Colonic mucosa (tissue), 1 donor: ENCODE data around the genes SUCO, SLC9C2 and TNN.

DNA sequence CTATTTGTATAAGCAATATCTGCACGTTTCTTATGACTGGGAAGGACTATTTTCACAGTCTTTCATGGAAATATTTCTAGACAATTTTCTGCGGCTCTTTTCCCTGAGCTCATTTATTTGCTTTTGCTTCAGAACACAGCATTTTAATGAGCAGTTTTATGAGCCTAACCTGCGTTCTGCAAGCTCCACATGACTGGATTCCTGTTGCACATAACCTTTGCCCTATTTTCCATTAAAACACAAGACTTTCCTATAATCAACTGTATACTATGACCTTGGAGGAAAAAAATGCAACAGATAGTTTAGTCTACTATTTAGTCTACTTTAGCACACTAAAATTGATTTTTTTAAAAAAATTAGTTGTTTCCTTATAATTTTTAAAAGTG, 60.8 kb upstream of the C1orf105 start:
- PRO-cap, result unidirectional peak, minus-strand start at position 119 of the sequence

- PRO-cap, result bidirectional peak, plus-strand start at chr1:172533172, minus-strand start at chr1:172532823; unidirectional peak, minus-strand start at chr1:172533472
These were observed at the start of gene SUCO for GRCh38 chr1:172532718-172533736. Gene SUCO, plus strand, starts transcription at chr1:172533150.

DNA sequence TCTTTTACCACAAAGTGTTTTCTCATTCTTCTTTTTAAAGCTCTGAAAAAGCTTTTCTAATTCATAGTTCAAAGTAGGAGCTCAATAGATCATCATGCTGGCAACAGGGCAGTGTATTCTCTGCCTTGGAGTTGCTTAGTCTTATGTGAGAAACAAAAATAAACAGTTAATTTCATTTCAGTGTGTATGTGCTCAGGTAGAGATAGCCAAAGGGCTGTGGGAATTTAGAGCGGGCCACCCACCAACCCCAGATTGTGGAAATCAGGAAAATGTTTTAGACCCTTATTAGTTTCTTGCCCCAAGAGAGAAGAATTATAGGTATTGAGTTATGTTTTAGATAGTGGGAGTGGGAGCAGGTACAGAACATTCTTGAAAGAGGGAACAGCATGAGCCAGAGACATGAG, 11.3 kb downstream of the SUCO start:
- PRO-cap, result no peak

- PRO-cap, result no peak
These were observed 1.6 kb downstream of the TNFSF4 start for GRCh38 chr1:173205301-173206237.

- PRO-cap, result no peak
These were observed 37.0 kb upstream of the PRDX6 start for GRCh38 chr1:173439974-173440781.

DNA sequence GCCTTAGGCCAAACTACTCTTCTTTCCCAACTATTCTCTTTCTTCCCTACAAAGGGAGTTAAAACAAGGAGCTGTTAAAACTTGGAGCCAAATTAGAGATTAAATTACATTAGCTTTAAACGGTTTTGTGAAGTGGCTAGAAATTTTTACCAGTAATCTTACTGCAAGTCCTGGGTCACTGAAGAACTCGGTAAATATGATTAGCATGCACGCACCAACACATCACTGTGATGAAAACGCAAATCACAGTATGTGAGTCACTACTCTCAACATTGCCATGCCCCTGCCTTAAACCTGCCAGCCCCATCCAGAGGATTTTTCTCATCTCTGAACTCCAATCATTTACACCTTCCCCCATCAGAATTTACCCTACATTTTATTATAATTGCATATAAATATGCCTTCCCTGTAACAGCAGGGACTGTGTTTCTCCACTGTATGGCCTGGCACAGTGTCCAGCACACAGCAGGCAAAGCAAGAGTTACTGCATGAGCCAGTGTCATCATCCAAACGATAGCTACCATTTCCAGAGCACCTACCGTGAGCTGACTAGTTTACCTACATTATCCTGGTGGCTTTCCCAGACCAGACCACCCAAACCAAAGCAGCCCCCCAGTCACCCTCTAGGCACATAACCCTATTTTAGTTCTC, 1.3 kb upstream of the PRDX6 start:
- PRO-cap, result bidirectional peak, plus-strand start at position 291 of the sequence, minus-strand start at position 196 of the sequence

DNA sequence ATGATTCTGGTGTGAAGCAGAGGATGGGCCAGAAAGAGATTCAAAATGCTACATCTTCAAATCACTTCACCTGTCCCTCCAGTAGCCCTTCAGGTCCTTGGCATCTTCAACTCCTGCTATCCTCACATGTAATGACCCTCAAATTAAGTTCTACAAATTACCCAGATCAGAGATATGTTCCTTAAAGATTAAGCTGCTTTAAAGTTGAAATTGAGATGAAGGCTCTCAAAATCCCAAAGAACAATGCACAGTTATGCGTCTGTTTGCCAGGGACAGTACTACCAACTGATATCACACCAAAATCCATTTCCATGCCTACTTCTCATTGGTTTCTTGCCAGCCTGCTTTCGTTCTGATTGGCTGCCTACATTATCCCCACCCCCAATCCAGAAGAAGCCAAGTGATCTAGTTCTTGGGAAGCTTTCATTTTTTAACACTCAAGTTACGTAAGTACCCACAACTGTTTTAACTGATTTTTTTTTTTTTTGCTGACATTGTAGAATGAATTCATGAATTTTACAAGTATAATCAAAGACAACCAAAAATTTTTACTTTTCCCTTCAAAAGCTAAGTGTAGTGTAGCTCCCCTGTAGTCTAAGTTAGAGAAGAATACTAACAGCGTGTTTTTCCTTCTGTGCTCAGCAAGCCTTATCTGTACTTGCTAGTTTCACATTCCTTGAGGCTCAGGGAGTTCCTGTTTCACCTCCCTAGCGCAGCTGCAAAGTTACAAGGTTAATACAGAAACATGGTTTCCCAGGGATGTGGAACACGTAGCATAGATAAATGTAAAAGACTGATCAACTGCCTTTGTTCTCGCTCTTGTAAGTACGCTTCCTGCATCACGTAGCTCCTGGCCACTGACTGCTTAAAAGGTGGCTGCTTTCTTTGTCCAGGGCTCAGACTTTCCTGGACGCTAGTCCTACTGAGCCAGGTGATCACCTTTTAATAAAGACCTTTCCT, at the start of gene SLC9C2:
Gene SLC9C2 (minus strand): TSS at position 287 of the 960 bp plus-strand sequence.
- PRO-cap, result no peak

DNA sequence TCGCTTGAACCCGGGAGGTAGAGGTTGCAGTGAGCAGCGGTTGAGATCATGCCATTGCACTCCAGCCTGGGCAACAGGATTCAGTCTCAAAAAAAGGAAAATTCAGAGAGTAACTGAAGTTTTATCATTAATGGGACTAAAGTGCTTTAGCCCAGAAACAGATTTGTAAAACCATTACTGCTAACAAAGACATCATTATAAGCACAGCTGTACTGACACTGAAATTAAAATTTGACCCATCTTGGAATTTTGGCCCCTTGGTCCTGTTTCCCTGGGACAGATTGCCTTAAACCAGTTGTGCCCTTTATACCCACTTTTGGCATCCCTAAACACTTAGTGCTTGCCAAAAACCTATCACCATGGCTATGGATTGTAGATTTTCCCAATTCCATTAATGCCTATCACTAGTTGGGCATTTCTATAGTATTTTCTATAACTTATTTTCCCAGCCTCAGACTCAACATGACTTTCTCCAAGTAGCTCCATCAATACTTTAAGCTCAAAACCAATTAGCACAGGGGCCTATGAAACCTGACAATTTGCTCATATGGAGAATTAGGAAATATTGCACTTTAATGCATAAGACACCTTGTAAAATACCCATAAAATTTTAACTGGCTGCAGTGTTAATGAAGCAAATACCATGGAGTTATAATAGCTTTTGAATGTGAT, 4.9 kb upstream of the ZBTB37 start:
- PRO-cap, result no peak

DNA sequence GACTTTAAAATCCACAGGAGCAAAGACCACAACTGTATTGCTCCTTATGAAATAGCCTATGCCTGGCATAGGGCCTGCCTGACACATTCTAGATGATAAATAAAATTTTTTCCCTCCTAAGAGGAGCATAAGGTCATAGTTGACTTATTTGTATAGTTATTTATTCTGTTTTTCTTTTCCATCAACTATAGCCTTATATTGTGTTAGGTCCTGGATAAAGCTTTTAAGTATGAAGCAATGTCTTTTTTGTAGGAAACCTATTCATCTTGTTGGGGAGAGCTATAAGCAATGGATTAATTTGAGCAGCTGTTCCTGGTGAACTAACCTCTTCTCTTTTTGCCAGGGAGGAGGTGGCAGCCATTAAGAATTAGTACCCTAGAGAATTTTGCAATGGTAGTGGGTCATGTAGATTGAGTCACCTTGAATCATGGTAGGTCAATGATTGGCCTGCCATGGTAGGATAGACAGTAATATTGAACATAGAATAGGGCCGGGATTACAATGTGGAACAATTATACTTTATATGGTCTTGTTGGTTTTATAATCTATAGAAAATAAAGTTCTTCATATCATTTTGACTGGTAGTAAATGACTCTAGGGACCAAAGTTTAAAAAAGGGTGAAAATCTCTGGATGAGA, 47.3 kb upstream of the GPR52 start:
- PRO-cap, result no peak

GRCh38 chr1:175011189-175011873, 11.6 kb downstream of the CACYBP start:
- PRO-cap, result no peak

- PRO-cap, result no peak
These were observed at the start of gene TNN for GRCh38 chr1:175067596-175068031. Gene TNN, plus strand, starts transcription at chr1:175067833.

- PRO-cap, result no peak
These were observed 4.1 kb downstream of the TNN start for GRCh38 chr1:175071811-175072126.

GRCh38 chr1:175200554-175201890, 8.4 kb upstream of the KIAA0040 start:
- PRO-cap, result no peak

DNA sequence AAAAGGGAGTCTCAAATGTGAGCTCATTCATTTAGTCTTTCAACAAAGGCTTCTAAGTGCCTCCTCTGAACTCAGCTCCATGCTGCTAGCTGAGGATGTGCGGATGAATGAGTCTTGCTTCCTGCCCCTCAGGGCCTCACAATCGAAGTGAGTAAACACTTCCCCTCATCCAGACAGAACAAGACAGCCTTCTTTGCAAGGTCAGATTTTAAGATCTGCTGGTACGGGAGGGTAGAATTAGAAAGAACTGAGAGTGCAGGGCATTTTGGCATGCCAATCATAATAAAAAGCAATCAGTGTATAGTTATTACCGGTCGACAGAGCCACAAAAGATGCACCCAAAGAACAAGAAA, 69.9 kb downstream of the TNR start:
- PRO-cap, result no peak

DNA sequence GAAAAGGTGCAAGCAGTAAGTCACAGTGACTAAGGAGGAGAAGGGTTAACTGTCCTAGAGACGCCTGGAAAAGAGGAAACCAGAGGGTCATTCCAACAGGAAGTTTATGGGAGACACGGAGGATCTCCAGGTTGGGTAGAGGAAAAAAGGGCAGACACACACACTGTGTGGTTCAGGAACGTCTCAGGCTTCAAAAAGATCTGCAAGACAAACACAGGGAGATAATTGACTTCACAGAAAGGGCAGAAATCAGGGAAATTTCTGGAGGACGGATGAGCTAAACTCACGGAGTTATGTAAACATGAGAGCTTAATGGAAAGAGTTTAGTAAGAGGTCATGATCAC, 96.4 kb upstream of the TNR start:
- PRO-cap, result no peak

DNA sequence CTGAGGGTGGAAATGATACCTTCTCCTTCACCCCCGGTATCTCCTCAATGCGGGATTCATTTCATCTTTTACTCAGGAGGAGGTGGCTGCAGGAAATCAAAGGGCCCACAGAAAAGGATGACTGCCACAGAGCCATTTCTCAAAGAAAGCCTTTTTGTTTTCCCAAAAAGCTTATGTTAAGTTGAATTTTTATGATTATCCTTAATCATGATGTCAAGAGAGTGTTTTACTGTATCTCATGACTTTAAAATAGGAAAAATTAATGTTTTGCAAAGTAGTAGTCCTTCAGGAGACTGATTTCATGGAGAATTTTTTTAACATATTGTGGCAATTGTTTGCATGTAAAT, 332.3 kb downstream of the PAPPA2 start:
- PRO-cap, result no peak

DNA sequence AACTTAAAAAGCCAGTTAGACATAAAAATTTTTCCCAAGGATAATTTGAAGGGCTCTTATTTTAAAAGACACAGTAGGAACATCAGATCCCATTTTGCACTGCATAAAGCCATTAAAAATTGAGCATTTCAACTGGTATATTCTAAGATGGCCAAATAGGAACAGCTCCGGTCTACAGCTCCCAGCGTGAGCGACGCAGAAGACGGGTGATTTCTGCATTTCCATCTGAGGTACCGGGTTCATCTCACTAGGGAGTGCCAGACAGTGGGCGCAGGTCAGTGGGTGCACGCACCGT, 336.1 kb downstream of the SEC16B start:
- PRO-cap, result no peak

GRCh38 chr1:177841324-177841659, 128.6 kb downstream of the SEC16B start:
- PRO-cap, result no peak

DNA sequence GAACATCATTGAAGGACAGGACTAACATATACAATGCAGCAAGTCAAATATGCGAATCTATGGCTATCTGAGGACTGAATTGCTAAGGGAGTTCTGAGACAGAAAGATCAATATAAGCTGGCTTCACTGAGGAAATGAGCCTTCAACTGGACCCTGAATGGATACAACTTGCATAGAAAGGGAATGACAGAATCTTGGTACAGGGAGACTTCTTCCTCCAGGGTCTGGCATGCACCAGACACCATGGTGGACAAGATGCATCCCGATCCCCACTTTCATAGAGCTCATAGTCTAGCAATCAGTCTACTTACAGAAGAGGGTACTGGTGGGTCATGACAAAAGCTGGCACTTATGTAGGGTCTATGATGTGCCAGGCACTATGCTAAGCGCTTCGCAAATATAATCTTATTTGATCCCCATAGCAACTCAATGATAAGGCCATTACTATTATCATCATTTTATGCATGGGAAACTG, 30.3 kb upstream of the SEC16B start:
- PRO-cap, result no peak

GRCh38 chr1:178086076-178086869, 7.6 kb upstream of the RASAL2 start:
- PRO-cap, result no peak